Ureter (tissue), 1 donor: ENCODE measurements around a stretch of chr15.

DNA sequence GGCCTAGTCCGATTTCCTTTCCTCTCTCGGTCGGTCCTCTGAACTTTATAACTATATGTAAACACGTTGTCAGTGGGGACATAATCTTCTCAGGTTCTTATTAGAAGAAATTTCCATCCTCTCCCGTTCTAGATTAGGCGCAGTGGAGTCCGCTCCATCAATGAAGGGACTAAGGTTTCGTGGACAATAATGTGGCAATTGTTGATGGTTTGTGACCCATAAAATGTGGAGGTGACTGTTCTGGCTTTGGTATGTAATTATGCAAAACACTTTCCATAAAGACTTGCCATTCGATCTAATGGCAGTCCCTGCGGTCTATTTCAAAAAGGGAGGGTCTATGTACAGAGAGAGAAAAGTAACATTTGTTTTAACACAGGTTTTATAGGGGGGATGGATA lies 31.9 kb downstream of the NR2F2 start:
- PRO-cap = no peak

- PRO-cap = no peak
These were observed 79.2 kb downstream of the NR2F2 start for GRCh38 chr15:96409602-96410237.

DNA sequence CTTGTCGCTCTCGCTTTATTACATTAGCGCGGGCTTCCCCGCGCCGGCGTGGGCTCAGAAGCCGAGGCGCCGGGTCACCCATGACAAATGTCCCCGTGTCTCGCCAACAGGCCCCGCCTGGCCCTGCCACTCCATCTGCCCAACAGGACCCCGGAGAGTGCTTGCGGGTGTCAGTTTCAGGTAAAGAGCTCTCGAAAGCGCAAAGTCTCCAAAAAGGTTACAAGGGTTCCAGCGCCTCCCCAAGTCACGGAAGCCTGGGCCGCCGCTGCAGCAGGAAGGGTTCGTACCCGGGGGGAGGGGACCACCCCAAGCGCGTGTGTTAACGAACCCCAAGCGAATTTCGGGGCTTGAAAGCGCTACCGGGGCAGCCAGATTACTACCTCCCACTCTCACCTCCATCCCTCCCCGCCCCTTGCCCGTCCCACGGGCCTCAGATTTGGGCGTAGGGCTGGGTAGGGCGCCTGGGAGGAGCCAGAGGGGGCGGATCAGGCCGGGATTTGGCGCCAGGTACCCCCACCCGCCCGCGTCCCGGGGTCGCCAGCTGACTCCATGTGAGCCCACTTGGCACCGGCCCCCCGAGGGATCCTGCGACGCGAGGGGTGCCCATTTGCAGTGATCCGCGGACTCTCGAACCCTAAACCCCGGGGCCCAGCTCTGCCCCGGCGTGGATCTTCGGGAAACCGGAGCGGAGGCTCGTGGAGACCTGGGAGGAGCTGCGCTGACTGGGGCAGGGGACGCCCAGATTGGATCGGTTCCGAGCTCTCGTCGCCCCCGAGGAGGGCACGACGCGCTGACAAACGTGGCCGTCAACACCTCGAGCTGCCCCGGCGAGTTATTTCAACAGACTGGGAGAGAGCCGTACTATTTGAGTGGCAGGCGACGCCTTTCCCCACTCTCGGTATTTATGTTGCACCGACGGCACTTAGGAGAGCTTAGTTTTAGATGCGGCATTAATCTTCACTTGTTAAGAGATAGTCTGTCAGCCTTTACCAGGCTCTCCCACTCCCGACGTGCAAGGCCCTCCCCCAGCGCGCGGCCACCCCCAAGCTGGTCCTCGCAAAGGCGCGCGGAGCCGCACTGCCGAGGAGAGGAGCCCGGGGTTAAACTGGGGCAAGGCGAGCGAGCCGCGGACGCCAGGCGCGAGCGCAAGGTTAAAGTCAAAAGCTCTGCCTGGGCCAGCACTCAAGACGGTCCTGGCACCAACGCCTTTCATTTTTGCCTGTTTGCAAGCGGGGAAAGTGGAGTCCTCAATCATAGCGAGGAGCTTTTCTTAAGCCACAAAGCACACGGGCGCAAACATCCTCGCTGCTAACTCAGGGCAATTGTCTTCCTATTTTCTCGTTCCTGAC lies 86.1 kb downstream of the NR2F2 start:
- PRO-cap = no peak

GRCh38 chr15:96756568-96756828 lies 426.0 kb downstream of the NR2F2 start:
- PRO-cap = no peak

DNA sequence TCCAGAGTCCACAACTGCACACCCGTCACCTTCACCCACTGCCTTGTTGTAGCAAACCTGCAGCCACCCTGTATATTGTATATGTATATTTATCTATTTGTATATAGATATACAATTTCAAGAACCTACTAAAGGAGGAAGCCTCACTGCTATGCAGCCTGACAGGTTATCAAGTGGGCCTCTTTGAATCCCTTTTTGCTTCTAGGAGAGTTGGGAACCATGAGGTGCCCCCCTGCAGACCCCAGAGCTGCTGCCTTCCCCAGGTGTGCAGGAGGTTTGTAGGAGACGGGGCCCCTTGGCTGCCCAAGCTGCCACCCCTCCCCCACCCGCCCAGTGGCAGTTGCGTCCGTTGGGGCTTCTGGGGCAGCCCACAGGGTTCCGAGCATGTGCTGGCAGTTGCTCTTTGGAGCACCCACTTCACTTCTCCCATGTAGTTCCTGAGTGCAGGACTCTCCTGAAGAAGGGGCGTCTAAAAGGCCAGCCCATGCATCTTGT lies 452.6 kb downstream of the NR2F2 start:
- PRO-cap = no peak

- PRO-cap = no peak
These were observed 307.6 kb upstream of the ARRDC4 start for GRCh38 chr15:97652787-97653359.

GRCh38 chr15:97963638-97964102 lies 3.2 kb downstream of the ARRDC4 start:
- PRO-cap = no peak

DNA sequence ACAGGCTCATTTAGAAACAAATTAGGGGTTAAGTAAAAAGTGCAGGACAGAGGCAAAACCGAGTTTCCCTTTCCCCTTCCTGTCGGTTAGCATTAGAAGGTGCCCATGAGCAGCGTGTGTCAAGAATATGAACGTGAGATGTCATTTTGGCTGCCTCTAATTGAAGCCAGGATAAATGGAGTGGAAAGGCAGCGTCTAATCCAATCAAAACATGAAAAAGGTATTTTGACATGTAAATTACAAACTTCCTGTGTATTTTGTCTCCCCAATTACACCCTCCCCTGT lies 199.9 kb downstream of the ARRDC4 start:
- PRO-cap = no peak

GRCh38 chr15:98414080-98414352 lies 234.3 kb upstream of the IGF1R start:
- PRO-cap = no peak

- PRO-cap = bidirectional peak, plus-strand start at chr15:98649771, minus-strand start at chr15:98649657
These were observed 1.2 kb downstream of the IGF1R start for GRCh38 chr15:98649523-98649997.

- PRO-cap = no peak
These were observed 35.6 kb downstream of the IGF1R start for GRCh38 chr15:98683948-98684308.

- PRO-cap = no peak
These were observed 65.8 kb downstream of the IGF1R start for GRCh38 chr15:98714148-98714618.

DNA sequence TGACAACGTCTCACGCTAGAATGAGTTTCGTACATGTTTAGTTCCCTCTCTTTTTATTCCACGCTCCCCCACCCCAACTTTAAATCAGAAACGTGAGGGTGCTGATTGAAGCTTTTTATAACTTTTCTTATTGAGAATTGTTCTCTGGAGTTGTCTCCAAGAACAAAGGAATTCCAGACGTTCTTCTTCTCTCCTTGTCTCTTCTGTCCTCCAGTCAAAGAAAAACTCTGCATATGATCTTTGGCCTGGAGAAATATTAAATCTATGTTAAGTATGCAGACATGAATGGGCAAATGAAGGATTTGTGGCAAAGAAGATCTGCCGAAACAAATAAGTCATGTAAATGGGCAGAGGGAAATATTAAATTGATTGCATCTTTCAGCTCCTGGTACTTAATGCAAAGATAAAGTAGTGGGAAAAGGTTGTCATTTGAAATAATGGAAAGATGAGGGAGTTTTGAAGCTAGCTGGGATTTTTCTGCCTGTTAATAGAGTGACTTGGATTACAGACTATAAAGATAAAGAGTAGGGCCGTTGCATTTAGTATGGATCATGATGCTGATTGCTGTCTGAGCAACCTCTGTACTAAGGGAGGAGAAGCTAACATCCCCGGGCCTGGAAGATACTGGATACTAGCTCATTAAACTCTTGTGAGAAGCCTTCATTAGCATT lies 74.9 kb downstream of the IGF1R start:
- PRO-cap = no peak

DNA sequence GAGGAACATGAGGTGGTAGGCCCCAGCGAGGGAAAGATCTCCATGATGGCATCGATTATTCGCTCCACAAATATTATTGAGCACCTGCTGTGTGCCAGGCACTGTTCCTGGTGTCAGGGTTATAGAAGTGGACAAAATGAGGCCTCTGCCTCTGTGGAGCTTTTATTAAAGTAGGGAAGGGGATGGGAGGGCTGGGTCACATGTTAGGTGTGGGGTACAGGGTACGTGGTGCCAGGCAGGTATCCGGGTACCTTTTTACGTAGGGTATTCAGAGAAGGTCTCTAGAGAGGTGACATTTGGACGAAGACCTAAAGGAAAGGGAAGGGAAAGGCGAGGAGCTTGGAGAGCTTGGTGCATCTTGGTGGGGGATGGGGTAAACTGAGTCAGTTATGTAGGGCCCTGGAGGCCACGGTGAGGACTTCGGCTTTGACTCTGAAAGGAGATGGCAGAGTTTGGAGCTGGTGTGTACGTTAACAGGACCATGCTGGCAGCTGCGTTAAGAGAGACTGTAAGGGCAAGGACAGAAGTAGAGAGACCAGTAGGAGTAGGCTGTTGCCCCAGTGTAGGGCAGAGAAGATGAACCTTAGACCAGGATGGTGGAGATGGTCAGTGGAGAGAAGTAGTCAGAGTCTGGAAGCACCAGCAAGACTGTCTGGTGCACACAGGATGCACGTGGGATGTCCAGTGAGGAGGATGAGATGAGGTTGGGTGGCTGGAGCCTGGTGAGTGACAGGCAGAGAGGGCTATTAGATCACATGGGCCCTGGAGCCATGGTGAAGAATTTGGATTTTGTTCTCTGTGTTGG lies 149.9 kb downstream of the IGF1R start:
- PRO-cap = no peak

- PRO-cap = no peak
These were observed 162.5 kb downstream of the PGPEP1L start for GRCh38 chr15:98845132-98845546.

GRCh38 chr15:98847155-98848148 lies 160.1 kb downstream of the PGPEP1L start:
- PRO-cap = no peak

- PRO-cap = no peak
These were observed 141.0 kb downstream of the PGPEP1L start for GRCh38 chr15:98866414-98867106.

- PRO-cap = no peak
These were observed 117.5 kb downstream of the PGPEP1L start for GRCh38 chr15:98889906-98890624.

DNA sequence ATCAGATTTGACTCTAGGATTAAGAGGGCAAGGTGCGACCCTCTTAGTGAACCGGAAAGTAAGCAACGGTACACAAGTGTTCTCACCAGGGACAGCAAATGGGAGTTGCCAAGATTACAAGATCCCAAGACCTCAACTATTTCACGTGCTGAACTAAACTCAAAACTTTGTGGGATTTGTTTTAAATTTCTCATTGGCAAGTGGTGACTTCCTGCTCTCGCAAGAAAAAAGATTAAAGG lies 2.1 kb upstream of the PGPEP1L start:
- PRO-cap = no peak

DNA sequence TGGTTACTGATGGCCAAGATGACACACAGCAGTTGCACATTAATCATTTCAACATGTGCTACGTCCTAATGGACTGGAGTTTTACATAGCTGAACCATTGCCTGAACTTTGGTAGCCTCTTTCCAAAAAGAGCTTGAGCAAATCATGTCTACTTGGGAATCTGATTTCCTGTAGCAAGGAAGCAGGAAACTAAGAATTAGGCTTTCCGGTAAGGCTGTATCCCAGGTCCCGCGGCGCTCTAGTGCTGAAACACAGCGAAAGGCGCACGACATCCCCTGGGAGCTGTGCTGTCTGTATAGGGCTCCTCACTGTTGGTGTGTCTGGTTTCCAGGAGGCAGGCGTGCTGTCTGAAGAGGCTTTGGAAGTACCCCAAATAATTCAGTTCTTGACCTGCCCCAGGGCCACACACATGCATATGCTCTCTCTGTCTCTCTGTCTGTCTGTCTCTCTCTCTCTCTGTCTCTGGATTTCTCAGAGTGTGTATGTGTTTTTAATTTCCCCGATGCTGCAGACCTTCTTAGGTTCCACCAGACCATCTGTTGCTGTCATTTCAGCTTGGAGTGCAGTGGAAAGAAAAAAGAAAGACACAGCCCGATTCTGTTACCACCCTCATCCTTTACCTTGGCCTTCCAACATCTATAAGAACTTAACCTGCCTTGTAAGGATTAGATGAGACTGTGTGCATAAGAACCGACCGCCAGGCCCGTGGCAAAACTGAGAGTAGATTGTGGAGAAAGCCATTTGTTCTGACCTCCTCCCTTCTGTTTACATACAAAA lies 9.5 kb upstream of the PGPEP1L start:
- PRO-cap = no peak